Adrenal gland (tissue), 7 donors: ENCODE results near the genes AMY1B, NTNG1 and VAV3.

GRCh38 chr1:103695934-103696654 is at the start of gene AMY1B:
Gene AMY1B (minus strand): TSS chr1:103696210.
- PRO-cap, 3 experiments, result no peak in any of the 3 experiments
- RAMPAGE, long total RNA, 4 experiments, result no peak in any of the 4 experiments
- RRBS, result no CpG with 5 or more reads among the region's 13 CpGs

DNA sequence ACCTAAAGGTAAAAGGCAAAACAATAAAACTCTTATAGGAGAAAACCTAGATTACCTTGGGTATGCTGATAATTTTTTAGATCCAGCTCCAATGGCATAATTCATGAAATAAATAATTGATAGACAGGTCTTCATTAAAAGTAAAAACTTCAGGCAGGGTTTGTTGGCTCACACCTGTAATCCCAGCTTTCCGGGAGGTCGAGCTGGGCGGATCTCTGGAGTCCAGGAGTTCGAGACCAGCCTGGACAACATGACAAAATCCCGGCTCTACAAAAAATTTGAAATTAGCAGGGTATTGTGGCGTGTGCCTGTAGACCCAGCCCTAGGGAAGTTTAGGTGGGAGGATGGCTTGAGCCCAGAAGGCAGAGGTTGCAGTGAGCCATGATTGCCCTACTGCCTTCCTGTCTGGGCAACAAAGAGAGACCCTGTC is 239.1 kb downstream of the AMY1C start:
- PRO-cap, 3 experiments, result peak in 1 of 3 experiments; most common plus-strand start position 184 of the sequence (in 1)
- RAMPAGE, long total RNA, 4 experiments, result no peak in any of the 4 experiments
- RRBS, result no CpG with 5 or more reads among the region's 6 CpGs

GRCh38 chr1:104072904-104073126 is 323.1 kb downstream of the AMY1C start:
- PRO-cap, 3 experiments, result no peak in any of the 3 experiments
- RAMPAGE, long total RNA, 4 experiments, result no peak in any of the 4 experiments
- RRBS, result 24% methylated on average over 3 of the region's 12 CpGs

DNA sequence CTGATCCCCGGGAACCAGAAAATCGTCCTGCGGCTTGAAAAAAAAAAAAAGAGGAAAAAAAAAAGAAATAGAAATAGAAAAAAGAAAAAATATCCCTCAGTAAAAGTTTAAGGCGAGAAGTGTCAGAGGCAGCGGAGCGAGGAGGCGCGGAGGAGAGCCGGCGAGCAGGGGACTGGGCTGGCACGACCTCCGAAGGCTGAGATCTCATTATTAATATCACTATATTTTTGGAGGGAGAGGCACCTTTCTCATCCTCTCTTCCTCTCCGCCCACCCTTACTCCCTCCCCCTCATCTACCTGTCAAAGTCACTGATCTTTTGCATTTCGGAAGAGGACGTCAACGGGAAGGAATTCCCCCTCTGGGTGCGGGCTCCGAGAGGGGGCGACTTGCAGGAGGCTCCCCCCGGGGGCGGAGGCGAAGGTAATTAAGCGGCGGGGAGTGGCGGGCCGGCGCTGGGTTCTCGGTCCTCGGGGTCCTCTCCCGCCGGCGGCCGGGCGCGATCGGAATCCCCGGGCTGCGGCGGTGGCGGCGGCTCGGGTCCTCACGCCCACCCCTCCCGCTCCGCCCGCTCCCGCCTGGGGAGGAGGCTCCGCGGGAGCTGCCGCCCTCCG is at the start of gene NTNG1:
NTNG1 (plus strand) TSS at position 320 of the 612 bp plus-strand sequence.
- PRO-cap, 3 experiments, result no peak in any of the 3 experiments
- RAMPAGE, long total RNA, 4 experiments, result no peak in any of the 4 experiments
- RRBS, result 3% methylated on average over 12 of the region's 51 CpGs

GRCh38 chr1:107877792-107878036 is 87.3 kb downstream of the VAV3 start:
- PRO-cap, 3 experiments, result peak in 2 of 3 experiments; most common minus-strand start chr1:107877899 (in 2)
- RAMPAGE, long total RNA, 4 experiments, result no peak in any of the 4 experiments
- RRBS, result no CpG with 5 or more reads among the region's 1 CpG

DNA sequence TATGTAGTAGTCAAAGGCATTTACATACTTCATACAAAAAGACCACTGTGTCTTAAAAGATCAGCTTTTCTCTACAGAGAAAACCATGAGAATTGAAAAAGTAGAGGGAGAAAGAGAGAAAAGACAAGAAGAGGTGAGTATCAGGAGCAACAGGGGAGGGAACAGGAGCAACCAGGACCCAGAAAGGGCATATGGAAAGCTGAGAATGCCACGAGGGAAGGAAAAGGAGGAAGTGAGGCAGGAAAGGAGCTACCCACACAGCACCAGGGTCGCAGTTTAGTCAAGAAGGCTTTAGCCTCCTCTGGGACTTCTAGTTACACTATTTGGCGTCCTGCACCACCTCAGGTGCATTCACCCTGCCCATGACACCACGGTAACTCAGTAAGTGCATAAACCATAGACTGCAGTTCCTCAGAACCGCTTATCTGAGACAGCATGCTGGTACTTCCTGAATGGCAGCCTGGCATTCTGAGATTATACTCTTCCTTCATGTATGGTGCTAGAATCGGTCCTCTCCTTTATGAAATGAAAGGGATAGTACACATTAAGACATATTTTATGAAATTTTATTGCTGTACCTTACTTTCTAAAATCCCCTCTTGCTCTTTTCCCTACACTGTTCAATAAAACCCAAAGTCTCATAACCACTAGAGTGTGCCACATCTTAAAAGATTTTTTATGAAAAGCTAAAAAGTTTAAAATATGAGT is 67.5 kb downstream of the VAV3 start:
- PRO-cap, 3 experiments, result no peak in any of the 3 experiments
- RAMPAGE, long total RNA, 4 experiments, result no peak in any of the 4 experiments
- RRBS, result no CpG with 5 or more reads among the region's 6 CpGs

DNA sequence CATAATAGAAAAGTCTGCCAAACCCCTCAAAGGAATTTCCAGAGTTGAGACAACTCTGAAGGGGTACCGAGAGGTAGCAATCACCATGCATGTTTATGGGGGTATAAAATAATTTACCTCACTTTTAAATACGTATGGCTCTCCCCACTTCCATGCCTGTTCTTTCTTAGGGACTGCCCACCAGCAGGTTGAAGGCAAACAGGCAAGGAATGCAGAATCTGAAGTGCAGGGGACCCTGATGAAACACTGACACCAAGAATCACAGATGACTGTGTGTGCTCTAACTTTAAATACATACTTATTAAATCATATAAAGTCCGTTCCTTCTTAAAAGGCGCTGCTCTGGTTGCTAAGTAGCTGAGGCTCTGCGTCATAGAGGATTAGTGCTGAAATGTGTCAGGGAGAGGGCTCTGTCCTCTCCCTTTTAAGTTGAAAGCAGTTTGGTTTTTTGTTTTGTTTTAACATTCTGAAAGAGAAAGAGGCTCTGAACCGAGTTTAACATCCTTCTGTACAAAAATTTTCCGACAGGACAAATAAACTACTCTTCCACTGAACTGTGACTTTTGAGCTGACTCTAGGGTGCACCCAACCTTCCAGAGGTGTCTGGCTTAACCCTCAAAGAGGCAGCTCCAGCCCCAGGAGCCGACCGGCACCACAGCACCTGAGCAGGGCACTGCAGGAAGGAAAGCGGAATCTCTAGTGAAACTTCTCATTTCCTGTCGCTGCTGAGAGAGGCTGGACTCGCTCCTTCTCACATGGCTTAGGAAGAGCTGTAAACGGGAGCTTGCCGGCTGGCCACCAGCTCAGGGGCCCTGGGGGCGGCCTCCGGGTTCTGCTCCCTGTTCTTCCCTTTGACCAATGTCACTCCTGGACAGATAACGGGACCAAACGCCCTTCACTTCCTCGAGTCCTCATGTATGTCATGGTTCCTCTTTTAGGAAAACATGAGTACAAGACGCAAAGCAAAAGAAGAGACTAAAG is 1.4 kb downstream of the VAV3 start:
- PRO-cap, 3 experiments, result peak in 3 of 3 experiments; most common plus-strand start position 383 of the sequence (in 1); most common minus-strand start position 860 of the sequence (in 3)
- RAMPAGE, long total RNA, 4 experiments, result no peak in any of the 4 experiments
- RRBS, result 4% methylated on average over 3 of the region's 20 CpGs

GRCh38 chr1:107965039-107965336 is at the start of gene VAV3:
Gene VAV3 (minus strand): TSS chr1:107965180.
- PRO-cap, 3 experiments, result peak in 3 of 3 experiments; most common plus-strand start chr1:107965229 (in 3); most common minus-strand start chr1:107965180 (in 3)
- RAMPAGE, long total RNA, 4 experiments, result no peak in any of the 4 experiments
- RRBS, result 2% methylated on average over 40 of the region's 49 CpGs

DNA sequence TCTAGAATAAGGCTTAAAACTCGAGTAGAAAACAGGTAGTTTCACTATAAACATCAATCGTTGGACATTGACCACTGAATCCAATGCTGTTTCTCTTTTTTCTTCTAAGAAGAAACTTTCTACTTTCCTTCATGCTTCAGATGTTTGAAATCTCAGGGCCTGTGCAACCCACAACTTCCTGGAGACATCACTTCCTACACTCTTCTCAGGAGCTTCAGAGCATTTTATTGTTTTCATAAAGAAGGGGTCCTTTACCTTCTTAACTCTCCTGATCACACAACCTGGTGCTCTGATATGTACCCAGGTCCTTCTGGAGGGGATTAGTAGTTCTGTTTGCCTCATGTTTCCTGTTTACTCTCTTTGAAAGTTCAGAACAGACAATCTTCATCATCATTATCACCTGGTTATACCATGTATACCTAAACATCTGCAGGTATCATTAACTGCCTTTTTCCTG is 113.0 kb upstream of the VAV3 start:
- PRO-cap, 3 experiments, result no peak in any of the 3 experiments
- RAMPAGE, long total RNA, 4 experiments, result no peak in any of the 4 experiments
- RRBS, result no CpG with 5 or more reads among the region's 2 CpGs

- PRO-cap, 3 experiments, result no peak in any of the 3 experiments
- RAMPAGE, long total RNA, 4 experiments, result no peak in any of the 4 experiments
- RRBS, result no CpG with 5 or more reads among the region's 2 CpGs
These were observed 117.1 kb downstream of the SLC25A24 start for GRCh38 chr1:108083024-108083499.

DNA sequence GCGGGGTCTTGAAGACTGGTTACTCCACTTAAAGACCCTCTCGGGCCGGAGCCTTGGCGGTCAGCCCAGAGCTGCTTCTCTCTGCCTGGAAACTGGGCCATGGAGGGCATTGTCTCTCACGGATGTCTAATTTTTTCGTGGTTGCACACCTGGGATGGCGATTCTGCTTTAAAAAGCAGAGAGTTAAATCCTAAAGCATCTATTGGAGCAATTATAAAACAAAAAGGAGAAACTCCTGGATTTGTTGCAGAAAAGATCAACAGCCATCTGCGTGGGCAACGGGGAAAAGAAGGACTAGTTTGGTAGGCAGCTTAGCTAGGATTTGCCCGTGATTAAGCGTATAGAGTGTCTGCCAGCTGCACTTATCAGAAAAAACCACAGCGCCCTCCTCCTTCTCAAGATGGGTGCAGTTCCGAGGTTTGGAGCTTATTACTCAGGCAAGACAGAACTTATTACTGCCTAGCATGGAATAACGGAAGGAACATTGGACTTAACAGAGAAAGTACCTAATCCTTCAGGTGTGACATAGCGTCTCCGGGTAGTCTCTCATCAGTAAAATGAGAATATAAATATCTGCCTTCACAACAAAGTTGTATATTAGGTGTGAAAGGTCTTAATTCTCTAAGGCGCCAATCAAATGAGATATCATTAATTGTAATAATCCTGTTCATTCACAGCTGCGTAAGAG is 578 bp upstream of the SLC25A24 start:
- PRO-cap, 3 experiments, result peak in 2 of 3 experiments; most common plus-strand start position 450 of the sequence (in 1); most common minus-strand start position 296 of the sequence (in 2)
- RAMPAGE, long total RNA, 4 experiments, result no peak in any of the 4 experiments
- RRBS, result no CpG with 5 or more reads among the region's 18 CpGs

DNA sequence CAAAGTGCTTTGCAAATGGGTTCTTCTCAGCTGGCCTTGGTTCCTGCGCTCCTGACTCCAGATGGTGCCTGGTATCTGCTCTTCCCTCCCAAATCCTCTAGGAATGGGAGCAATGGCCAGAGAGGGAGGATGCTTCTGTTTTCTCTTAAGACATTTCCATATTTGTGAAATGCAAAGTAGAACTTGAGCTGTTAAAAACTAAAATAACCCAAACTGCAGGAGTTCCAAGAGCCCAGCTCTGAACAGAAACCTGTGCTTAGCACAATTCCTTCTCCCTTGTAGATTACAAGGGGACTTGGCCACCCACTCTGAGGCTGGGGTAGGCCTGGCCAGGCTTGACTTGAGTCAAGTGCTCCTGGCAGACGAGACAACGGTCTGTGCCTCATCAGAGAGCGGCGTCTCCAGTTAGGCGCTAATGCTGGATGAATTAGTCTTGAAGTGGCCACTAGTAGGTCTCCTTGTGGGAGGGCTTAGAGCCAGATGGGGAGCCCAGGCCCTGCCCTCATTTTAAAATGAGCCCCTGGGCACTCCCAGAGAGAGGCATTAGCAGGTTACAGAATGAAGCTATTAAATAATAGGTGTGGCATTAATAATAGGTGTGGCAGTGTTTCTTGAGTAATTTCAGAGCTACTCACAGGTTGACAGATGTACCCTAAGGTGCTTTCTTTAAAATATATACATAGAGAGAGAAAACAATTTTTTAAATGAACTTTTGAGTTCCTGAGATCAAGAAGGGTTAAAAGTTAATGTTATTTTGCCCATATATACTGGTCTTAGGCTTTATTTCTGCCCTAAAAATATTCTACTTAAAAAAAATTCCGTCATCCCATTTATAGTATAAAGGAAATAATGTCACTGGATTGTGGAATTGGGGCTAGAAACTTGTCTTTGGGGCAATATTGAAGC is 1.1 kb downstream of the EEIG2 start:
- PRO-cap, 3 experiments, result peak in 3 of 3 experiments; most common minus-strand start position 379 of the sequence (in 2)
- RAMPAGE, long total RNA, 4 experiments, result no peak in any of the 4 experiments
- RRBS, result no CpG with 5 or more reads among the region's 7 CpGs

- PRO-cap, 3 experiments, result no peak in any of the 3 experiments
- RAMPAGE, long total RNA, 4 experiments, result no peak in any of the 4 experiments
- RRBS, result no CpG with 5 or more reads among the region's 4 CpGs
These were observed 43.1 kb downstream of the EEIG2 start for GRCh38 chr1:108602886-108603501.

DNA sequence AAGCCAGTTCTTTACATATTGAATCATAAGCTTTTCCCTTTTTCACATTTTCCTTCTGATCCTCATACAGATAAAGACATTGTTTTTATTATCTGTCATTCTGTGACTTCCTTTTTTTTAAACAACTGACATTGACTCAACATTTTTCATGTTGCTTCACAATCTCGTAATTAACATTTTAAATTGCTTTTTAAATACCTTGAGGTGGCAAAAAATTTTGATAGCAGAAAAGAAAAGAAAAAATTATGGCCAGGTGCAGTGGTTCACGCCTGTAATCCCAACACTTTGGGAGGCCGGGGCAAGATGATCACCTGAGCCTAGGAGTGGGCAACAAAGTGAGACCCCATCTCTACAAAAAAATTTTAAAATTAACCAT is 1.5 kb downstream of the STXBP3 start:
- PRO-cap, 3 experiments, result no peak in any of the 3 experiments
- RAMPAGE, long total RNA, 4 experiments, result no peak in any of the 4 experiments
- RRBS, result no CpG with 5 or more reads among the region's 3 CpGs

GRCh38 chr1:108769109-108769633 is 22.7 kb downstream of the STXBP3 start:
- PRO-cap, 3 experiments, result no peak in any of the 3 experiments
- RAMPAGE, long total RNA, 4 experiments, result no peak in any of the 4 experiments
- RRBS, result no CpG with 5 or more reads among the region's 1 CpG

GRCh38 chr1:108863019-108863289 is 6.1 kb upstream of the AKNAD1 start:
- PRO-cap, 3 experiments, result no peak in any of the 3 experiments
- RAMPAGE, long total RNA, 4 experiments, result no peak in any of the 4 experiments

GRCh38 chr1:108947460-108948422 is 15.5 kb downstream of the CLCC1 start:
- PRO-cap, 3 experiments, result no peak in any of the 3 experiments
- RAMPAGE, long total RNA, 4 experiments, result no peak in any of the 4 experiments
- RRBS, result no CpG with 5 or more reads among the region's 6 CpGs

DNA sequence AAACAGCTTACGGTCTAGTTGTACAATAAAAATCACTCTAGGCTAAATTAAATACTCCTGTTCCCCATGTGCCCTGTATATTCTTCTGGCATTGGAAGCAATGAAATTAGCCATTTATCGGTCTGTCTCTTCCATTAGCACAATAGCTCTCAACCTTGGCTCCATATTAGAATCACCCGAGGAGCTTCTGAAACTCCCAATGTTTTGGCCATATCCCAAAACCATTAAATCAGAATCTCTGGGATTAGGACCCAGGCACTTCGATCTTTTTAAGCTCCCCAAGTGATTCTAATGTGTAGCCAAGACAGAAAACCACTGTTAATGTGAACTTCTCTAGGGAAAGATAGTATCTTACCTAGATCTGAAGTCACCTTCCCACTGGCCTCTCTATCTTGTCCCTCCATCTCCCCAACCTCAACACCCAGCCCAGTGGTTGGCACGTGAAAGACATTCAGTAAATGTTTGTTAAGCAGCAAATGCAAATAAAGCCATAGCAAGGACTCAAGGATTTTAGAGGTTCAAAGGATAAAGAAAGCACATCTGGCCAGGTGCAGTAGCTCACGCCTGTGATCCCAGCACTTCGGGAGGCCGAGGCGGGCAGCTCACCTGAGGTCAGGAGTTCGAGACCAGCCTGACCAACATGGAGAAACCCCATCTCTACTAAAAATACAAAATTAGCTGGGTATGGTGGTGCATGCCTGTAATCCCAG is 9.9 kb downstream of the CLCC1 start:
- PRO-cap, 3 experiments, result no peak in any of the 3 experiments
- RAMPAGE, long total RNA, 4 experiments, result no peak in any of the 4 experiments
- RRBS, result no CpG with 5 or more reads among the region's 10 CpGs

DNA sequence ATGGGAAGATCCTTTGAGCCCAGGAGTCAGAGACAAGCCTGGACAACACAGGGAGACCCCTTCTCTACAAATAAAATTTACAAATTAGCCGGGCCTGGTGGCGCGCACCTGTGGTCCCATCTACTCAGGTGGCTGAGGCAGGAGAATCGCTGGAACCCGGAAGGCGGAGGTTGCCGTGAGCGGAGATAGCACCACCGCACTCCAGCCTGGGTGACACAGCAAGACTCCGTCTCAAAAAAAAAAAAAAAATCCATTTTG is 717 bp downstream of the CLCC1 start:
- PRO-cap, 3 experiments, result no peak in any of the 3 experiments
- RAMPAGE, long total RNA, 4 experiments, result no peak in any of the 4 experiments
- RRBS, result no CpG with 5 or more reads among the region's 10 CpGs

DNA sequence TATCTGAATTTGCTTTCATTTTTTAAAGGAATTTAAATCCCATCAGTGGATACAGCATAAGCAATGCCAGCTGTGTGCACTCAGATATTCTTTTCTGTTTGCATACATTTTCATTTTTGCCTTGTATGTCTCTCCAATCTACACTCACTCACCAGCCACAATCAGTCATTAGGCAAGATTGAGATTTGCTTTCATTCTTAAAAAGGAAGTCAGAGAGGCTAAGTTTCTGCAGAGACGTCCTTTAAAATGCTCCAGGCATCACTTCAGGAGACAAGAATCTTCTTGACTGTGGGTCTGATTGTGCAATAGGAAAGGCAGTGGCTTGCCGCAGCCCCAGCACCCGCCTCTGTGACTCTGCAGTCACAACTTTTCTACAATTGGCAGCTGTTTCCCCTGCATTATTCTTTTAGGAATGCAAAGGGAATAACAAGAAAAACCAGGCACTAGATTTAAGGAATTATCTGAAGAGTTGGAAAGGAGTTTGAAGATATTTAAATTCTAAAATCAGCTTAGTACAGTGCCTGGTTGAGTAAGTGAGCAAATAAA is 48.4 kb downstream of the ELAPOR1 start:
- PRO-cap, 3 experiments, result no peak in any of the 3 experiments
- RAMPAGE, long total RNA, 4 experiments, result no peak in any of the 4 experiments
- RRBS, result no CpG with 5 or more reads among the region's 3 CpGs